ENCODE measurements around the genes SULT4A1 and PNPLA5.

DNA sequence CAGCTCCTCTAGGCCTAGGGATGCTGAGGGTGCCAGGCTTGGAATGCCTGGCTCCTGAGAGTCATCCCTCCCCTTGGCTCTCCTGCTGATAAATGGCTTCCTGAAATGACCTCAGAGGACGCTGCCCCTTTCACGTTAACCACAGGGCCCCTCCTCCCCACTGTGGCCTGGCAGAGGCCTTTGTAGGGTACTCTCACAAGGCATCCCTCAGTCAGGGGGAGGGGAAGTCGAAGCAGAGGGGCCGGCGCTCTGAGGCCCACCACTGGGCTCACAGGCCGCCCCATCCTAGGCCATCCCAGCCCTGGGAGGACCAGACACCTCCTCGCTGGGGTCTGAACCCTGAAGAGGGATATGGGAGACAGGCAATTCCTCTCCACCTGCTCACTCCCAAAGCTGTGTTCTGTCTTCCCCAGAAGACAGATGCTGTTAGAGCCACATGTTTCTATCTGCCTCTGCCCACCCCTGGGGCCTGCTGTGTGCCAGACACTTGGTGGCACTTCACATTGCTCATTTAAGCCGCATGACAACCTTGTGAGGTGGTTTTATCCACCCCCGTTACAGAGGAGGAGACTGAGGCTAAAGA lies 50.9 kb downstream of the ARFGAP3 start:
- PRO-cap: bidirectional peak, plus-strand start at position 210 of the sequence, minus-strand start at position 93 of the sequence
- RAMPAGE, long total RNA: no peak

DNA sequence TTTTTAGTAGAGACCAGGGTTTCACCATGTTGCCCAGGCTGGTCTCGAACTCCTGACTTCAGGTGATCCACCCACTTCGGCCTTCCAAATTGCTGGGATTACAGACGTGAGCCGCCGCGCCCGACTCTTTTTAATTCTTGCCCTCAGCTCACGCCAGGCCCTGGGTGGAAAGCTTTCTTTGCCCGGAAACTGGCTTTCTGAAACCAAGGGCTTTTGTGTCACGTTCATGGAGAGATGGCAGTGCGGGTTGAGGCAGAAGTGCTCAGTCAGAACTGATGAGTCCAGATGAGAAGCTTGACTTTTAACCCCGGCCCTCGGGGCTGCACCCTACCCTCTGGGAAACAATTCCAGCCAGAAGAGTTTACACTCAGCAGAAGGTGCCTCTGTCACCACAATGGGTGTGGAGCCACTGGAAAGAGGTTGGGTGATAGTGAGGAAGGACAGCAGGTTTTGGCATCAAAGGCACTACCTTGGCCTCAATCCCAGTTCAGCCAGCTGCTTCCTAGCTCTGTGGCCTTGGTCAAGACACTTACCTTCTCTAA lies 852 bp upstream of the ARFGAP3 start:
- PRO-cap: no peak
- RAMPAGE, long total RNA: no peak

- PRO-cap: no peak
- RAMPAGE, long total RNA: no peak
Observed at GRCh38 chr22:42977170-42978198, 37.5 kb downstream of the PACSIN2 start.

GRCh38 chr22:43004151-43004905 lies 10.6 kb downstream of the PACSIN2 start:
- PRO-cap: no peak
- RAMPAGE, long total RNA: no peak

DNA sequence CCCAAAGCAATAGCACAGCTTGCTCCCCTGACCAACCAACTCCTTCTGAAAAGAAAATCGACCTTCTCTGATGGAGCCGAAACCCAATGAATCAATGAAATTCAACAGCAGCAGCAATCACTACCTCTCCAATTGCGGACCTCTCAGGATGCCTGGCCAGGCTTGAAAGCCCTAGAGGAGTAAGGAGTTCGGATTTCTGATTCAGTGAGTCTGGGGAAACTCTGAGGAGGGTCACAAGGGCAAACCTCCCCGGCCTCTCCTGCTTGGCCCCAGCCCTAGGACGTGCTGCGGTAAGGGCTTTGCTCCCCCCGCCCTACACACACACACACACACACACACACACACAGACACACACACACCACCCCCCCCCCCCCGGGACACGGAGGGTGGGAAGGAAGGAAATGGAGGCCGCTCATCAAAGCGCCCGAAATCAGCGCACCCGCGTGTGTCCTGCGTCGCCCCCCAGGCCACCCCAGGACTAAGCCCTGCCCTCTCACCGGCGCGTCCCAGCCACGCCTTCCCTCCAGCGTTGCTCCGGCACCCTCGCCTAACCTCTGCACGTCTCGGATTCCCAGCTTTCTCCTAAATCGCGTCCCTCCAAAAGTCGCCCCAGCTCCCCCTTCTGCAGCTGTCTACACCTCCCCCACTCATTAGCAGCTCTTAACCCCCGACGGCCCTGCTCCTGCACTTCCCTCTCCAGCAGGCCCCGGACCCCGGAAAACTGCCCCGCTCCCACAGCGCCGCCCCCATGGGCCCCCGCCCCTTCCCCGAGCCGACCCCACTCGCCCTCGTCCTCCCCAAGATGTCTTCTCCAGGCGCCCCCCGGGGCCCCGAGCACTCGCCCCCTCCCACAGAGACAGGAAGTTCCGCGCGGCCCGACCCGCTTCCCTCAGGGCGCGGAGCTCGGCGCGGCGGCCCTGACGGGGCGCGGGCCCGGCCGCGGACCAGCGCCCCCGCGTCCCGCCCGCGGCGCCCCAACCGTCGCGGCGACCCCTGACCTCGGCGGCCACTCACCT lies 634 bp downstream of the PACSIN2 start:
- PRO-cap: bidirectional peak, plus-strand start at position 159 of the sequence, minus-strand start at position 47 of the sequence; unidirectional peak, plus-strand start at position 159 of the sequence; bidirectional peak, plus-strand start at position 204 of the sequence, minus-strand start at position 168 of the sequence; bidirectional peak, plus-strand start at position 650 of the sequence, minus-strand start at position 560 of the sequence
- RAMPAGE, long total RNA: no peak

DNA sequence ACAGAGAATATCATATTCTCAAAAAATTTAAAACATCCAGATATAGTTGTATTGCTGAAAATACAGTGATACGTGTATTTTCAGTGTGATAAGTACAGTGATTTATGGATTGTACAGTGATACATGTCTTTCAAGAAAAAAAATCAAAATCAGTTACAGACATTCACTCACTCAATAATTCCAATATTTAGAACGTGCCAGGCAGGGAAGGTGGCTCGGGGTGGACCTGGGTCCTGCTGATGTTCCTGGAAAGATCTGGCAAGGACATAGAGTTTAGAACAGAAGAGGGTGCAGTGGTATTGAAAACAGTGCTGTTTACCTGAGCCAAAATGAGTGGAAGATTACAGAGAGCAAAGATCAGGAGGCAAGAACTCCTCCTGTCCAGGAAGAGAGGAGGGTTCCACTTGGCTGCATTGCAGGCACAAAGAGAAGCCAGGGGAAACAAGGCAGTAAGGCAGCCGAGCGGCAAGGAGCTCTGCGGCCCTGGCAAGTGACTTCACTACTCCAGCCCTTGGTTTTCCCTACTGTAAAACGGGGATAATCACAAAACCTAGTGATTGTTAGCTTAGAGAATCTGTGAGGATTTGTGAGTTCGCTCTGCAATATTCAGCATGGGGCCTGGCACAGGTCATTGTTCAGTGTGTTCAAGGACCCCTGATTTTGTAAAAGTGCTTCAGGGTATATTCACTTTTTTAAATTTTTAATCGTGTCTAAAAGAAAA lies 3.6 kb upstream of the PACSIN2 start:
- PRO-cap: no peak
- RAMPAGE, long total RNA: no peak

DNA sequence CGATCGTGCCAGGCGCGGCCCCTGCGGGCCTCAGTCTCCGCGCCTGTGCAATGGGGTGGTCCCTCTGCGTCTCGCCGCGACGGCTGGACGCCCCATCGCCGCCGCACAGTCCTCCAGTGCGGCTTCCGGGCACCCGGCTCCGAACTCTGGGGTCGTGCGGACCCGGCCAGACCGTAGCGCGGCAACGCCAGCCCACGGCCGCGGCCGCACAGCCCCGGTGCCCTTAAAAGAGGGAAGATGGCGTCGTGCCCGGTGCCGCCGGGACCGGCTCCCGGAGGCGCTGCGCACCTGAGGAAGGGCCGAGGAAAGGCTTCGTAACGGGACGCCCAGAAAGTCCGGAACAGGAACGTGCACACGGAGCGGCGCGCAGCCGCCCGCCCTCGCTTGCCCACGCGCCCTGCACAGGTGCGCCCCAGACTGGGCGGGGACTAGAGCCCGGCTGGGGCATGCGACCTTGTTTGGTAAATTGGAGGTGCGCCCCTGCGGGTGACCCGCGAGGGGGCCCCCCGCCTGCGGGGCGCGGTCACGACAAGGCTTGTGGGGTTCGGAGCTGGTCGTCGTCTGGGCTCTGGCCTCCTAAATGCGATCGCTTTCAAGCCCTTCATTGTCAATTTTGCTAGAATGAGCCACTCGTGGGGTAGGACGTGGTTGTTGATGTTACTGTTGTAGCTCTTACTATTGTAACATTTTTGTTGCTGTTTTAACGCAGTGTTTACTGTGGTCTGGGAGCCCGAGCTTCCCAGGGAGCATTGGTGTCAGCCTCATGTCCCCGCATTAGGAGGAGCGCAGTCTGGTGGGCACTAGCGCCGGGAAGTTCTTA lies 676 bp downstream of the BIK start:
- PRO-cap: bidirectional peak, plus-strand start at position 226 of the sequence, minus-strand start at position 148 of the sequence
- RAMPAGE, long total RNA: no peak

- PRO-cap: bidirectional peak, plus-strand start at chr22:43189129, minus-strand start at chr22:43188992
- RAMPAGE, long total RNA: no peak
Observed at GRCh38 chr22:43188790-43189377, 1.9 kb upstream of the TTLL12 start.

- PRO-cap: no peak
- RAMPAGE, long total RNA: no peak
Observed at GRCh38 chr22:43233370-43234195, 46.6 kb upstream of the TTLL12 start.

- PRO-cap: no peak
- RAMPAGE, long total RNA: no peak
Observed at GRCh38 chr22:43257846-43258431, 71.0 kb upstream of the TTLL12 start.

DNA sequence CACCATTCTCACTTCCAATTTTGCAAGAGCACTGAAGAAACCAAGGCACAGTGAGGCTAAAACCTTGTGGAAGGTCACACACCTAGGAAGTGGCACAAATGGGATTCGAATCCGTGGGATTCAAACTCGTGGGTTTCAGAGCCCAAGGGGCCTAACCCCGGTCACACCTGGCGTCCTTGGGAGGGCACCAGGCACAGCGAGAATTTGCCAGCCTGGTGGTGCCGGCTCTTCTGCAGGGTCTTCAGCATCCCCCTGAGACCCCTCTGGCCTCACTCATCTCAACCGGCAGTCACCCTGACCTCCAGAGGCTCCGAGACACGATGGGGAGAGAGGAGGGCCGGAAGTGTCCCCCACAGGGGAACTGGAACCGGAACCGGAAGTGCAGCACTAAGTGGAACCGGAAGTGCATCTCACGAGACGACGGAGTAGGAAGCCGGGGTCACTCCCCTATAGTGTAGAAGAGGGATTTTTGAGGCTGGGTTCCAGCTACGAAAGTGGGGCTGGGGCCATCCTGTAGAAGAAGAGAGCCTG lies 22.4 kb downstream of the SCUBE1 start:
- PRO-cap: no peak
- RAMPAGE, long total RNA: no peak

- PRO-cap: no peak
- RAMPAGE, long total RNA: no peak
Observed at GRCh38 chr22:43389272-43389695, 22.5 kb upstream of the MPPED1 start.

- PRO-cap: no peak
- RAMPAGE, long total RNA: no peak
Observed at GRCh38 chr22:43399740-43400153, 12.1 kb upstream of the MPPED1 start.

DNA sequence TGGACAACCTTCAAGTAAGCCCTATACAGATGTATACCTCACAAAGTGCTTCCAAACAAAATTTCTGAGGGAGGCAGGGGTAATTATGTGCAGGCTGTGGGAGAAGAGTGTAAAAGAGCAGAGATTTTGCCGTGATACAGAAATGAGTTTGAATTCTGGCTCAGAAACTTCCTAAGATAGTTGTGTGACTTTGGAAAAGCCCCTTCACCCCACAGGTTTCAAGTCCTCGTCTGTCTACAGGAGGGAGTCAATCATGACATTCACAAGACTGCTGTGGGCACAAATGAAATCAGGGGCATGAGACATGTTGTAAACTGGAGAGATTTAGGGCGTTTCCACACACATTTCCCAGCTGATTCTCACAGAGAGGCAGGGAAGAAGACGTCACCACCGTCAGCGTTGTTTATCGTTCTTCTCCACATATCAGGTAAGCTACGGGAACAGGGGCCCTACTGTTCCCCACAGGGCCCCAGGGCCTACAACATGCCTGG lies 554 bp downstream of the EFCAB6 start:
- PRO-cap: no peak
- RAMPAGE, long total RNA: no peak

DNA sequence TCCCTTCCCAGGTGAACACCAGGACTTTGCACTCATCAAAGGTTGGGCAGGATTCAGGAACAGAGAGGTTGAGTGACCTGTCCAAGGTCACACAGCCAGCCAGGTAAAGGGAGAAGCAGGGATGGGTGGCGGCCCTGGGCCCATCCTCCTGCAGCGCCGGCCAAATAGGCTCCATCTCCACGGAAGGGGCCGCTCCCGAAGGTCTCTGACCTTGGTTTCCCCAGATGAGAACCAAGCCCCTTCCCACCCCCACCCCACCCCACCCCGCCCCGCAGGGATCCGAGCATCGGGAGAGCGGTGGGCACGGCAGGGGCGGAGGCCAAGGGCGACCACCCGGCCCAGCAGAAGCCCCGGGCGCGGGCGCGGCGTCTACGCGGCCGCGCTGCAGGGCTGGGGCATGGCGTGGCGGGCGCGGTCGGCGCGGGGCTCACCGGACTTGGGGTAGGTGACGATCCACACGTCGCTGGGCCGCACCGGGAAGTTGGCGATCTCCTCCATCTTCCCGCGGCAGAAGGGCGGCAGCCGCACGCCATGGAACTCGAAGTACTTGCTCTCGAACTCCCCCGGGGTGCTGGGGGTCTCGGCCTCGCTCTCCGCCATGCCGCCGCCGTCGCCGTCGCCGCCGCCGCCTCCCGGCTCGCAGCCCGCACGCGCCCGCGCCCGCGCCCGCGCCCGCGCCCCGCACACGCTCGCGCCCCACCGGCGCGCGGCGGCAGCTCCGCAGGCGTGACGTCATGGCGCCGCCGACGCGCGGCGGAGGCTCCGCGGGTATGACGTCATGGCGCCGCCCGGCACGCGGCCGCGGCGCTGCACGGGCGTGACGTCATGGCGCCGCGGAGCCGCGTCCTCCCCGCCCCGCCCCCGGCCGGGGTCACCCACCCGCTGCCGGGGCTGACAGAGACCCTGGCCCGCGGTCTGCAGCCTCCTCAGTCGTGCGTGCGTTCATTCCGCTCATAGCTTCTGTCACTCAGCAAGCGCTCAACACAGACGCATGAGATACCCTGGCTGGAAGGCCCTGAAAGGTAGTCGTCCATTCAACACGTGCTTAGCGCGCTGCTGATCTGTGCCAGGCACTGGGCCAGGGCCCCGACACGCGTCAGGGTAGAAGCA lies at the start of gene SULT4A1:
TSS of gene SULT4A1 (minus strand) at position 731 of the 1,110 bp plus-strand sequence.
- PRO-cap: unidirectional peak, plus-strand start at position 286 of the sequence; bidirectional peak, plus-strand start at position 456 of the sequence, minus-strand start at position 399 of the sequence; bidirectional peak, plus-strand start at position 878 of the sequence, minus-strand start at position 631 of the sequence
- RAMPAGE, long total RNA: no peak

GRCh38 chr22:43891432-43892258 lies at the start of gene PNPLA5:
Gene PNPLA5, minus strand, starts transcription at chr22:43892013.
- PRO-cap: bidirectional peak, plus-strand start at chr22:43891793, minus-strand start at chr22:43891979; bidirectional peak, plus-strand start at chr22:43892328, minus-strand start at chr22:43892048
- RAMPAGE, long total RNA: no peak

GRCh38 chr22:43925140-43926028 lies 1.8 kb downstream of the PNPLA3 start:
- PRO-cap: bidirectional peak, plus-strand start at chr22:43925679, minus-strand start at chr22:43925556
- RAMPAGE, long total RNA: no peak

DNA sequence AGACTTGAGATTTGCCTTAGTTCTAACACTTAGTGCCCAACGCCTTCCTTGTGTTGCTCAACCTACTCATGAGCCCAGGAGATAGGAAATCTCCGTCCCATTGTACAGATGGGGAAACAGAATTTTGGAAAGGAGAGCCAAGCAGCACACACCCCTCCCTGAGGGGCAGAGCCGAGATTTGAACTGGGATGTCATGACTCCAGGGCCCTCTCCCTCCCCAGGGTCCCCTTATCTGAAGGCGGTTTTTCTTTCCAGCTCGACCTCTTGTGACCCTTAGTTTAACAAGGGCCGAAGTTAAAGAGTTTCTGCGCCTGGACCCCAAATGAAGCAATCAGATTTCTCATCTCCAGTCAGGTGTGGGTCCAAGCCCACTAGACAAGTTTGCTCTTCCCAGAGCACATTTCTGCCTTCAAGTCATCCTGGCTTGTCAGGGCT lies 11.1 kb downstream of the PNPLA3 start:
- PRO-cap: no peak
- RAMPAGE, long total RNA: no peak

- PRO-cap: no peak
- RAMPAGE, long total RNA: no peak
Observed at GRCh38 chr22:44032185-44032630, 8.1 kb downstream of the PARVB start.

DNA sequence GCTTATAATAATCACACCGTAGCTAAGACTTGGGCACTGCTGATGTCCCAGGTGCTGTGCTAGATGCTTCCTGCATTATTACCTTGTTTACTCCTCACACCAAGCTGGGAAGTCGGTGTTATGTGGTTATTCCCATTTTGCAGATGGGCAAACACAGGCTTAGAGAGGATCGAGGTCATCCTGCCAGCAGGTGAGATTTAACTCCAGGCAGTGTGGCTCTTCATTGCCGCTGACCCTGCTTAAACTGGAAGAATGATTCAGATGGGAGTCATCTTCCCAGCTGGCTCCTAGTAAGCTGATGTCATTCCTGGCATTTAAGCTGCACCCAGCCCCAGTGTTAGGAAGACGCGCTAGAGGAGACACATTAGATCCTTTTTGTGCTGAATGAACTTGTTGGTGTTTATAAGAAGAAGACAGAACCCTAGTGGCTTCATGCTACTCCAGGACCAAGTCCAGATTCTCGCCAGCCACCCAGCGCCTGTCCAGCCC lies 13.4 kb downstream of the PARVB start:
- PRO-cap: no peak
- RAMPAGE, long total RNA: no peak

Data from GM23338 (cell line).